Bronchial lymph node (tissue), 1 donor: ENCODE measurements around a stretch of chr6.

GRCh38 chr6:158565874-158567102 is 6.4 kb downstream of the TMEM181 start:
- PRO-cap = no peak

GRCh38 chr6:158568798-158569333 is 9.0 kb downstream of the TMEM181 start:
- PRO-cap = no peak

DNA sequence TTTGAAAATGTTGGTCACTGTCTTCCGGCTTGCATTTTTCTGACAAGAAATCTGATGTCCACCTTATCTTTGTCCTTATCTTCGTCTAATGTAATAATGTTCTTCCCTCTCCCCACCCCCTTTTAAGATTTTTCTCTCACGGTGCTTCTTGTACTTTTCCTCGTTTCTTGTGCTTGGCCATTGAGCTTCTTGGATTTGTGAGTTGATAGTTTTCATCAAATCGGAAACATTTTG is 41.7 kb downstream of the DYNLT1 start:
- PRO-cap = no peak

- PRO-cap = no peak
Observed at GRCh38 chr6:158631668-158632056, 12.9 kb downstream of the DYNLT1 start.

- PRO-cap = no peak
Observed at GRCh38 chr6:158760219-158760420, 59.0 kb downstream of the EZR start.

GRCh38 chr6:158771130-158771641 is 48.0 kb downstream of the EZR start:
- PRO-cap = no peak

GRCh38 chr6:158781042-158782042 is 37.8 kb downstream of the EZR start:
- PRO-cap = no peak

DNA sequence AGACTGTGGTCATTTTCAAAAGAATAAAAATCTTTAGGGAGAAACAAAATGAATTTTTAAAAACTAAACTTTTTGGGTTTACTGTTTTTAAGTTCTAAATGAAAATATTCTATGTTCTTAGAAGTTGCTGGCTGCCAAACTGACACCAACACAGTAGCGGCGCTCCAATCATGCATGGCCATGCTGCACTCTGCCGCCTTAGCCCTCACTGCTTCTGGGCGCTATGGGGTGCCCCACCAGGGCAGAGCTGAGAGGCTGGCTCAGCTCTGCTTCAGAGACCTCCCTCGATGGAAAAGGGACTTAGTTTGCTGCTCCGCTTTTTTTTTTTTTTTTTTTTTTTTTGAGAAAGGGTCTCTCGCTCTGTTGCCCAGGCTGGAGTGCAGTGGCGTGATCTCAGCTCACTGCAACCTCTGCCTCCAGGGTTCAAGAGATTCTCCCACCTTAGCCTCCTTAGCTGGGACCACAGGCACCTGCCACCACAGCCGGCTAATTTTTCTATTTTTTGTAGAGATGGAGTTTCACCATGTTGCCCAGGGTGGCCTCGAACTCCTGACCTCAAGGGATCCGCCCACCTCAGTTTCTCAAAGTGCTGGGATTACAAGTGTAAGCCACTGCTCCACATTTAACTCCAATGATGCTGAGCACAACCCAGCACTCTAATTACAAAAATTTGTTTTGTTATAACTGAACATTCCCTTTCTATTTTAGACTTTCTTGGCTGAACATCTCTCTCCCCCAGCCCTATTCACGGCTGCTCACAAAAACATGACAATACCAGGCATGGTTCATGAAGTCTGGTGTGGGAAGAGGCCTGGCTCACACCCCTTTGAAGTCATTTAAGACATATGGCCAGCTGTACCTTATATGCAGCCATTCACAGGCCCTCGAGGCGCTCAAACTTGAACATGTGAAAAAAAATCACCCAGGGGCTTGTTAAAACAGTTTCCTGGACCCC is 20.6 kb downstream of the EZR start:
- PRO-cap = no peak

DNA sequence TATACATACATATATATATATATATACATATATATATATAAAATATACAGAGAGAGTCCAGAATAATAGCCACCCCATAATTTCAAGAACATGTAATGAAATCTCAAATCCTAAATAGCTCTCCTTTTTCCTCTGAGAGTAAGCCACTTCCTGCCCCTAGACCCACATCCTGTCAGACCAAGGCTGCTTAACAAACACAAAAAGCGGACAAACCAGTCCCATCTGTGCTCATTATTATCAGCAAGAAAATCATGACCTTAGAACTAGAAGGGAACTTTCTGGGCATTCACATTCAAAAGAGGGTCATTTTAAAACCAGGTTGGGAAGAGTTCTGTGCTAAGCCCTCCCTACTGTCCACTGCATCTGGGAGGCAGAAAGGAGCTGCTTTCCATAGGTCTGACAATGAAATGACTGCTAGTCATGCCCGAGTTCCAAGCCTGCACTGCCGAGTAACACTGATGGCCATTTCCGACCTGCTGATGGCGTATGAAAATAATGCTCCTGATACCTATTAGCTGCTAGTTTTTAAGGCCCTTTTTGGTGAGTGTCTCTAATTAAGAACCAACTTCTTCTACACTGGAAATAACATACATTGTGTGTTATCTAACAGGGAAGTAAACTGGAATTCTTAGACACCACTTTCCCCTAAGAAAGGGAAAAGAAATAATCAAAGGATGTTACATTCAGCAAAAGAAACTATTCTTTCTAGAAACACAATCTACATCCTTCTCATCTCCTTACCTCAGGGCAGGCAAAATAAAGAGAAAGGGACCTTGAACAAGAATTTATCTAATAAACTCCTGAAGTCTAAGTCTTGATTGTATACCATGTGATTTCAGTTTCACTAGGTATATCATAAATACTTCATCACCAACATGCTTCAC is 15.3 kb downstream of the EZR start:
- PRO-cap = bidirectional peak, plus-strand start at position 193 of the sequence, minus-strand start at position 84 of the sequence; bidirectional peak, plus-strand start at position 421 of the sequence, minus-strand start at position 404 of the sequence

DNA sequence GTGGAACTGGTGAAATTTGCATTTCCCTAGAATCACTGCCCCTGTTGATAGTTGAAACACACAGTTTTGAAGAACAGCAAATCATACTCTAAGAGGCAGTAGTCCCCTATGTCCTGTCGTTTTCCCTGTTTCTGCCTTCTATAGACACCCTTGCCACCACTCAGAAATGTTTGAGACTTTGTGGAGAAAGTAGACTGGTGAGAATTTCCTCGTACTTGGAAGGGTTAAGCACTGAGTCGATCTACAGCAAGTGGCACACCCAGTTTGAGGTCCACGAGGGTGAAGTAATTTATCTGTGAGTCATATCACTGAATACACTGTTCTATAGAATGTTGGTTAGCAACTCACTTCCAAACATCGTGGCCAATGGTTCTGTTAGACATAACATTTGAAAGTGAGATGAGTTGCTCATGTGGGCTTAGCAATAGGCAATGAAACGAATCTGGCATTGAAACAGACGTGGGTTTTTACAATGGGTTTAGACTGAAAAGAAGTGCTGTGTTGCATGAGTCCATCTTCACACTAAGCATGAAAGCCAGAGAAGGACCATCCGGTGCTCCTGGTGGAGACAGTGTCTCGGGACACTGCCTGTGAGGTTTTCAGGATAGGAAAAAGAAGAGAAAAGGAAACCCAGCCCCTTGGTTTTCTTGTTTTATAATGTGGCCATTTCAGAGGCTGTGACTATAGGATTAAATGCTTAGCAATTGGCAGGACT is 30.8 kb upstream of the EZR start:
- PRO-cap = no peak

DNA sequence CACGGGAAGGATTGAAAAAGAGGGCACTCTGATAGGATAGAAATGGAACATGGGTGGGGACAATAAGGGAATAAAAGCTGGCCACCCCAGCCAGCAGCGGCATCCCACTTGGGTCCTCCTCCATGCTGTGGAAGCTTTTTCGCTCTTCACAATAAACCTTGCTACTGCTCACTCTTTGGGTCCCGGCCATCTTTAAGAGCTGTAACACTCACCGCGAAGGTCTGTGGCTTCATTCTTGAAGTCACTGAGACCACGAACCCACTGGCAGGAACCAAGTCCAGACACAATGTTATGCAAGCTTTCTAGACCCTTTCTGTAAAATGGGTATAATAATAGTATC is 48.9 kb upstream of the EZR start:
- PRO-cap = no peak

DNA sequence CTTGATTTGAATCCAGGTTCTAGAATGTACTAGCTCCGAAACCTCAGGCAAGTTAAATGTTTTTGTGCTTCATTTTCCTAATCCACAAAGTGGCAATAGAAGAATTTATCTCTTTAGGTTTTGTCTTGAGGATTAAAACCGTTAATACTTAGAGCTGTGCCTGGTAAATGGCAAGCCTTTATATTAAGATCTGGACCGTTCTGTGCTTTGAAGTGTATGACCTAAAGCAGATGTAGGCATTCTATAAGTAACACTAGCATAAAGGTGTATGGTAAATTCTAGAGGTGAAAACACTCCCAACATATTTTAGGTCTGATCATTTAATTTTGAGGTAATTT is 596 bp upstream of the RSPH3 start:
- PRO-cap = no peak

DNA sequence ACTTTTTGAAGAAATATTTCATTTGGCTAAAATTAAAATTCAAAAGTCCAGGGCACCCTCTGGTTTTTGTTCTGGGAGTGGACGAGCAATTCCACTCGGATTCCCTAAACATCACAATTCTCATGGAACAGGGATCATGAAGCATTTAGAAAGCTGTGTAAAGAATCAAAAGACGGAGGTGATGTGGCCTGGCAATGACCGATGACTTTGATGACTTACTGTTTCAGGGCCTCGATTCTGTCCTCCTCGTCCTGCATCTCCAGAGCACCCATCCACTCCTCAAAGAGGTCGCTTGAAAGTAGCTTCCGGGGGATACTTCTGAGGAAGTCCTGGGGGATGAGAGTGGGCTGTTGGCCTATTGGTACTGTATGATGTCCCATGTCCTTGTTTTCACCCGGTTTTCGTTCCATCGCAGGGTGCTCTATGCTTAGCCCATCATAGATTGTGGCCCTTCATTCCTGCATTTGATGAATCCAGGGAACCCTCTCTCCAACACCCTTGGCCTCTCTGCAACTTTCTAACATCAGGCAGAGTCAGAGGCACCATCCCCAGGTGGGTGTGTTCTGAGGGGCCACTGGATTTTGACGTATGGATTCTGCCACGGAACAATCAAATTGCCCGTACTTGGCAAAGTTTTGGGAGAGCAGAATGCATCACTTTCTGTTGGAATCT is 4.2 kb downstream of the TAGAP start:
- PRO-cap = no peak

DNA sequence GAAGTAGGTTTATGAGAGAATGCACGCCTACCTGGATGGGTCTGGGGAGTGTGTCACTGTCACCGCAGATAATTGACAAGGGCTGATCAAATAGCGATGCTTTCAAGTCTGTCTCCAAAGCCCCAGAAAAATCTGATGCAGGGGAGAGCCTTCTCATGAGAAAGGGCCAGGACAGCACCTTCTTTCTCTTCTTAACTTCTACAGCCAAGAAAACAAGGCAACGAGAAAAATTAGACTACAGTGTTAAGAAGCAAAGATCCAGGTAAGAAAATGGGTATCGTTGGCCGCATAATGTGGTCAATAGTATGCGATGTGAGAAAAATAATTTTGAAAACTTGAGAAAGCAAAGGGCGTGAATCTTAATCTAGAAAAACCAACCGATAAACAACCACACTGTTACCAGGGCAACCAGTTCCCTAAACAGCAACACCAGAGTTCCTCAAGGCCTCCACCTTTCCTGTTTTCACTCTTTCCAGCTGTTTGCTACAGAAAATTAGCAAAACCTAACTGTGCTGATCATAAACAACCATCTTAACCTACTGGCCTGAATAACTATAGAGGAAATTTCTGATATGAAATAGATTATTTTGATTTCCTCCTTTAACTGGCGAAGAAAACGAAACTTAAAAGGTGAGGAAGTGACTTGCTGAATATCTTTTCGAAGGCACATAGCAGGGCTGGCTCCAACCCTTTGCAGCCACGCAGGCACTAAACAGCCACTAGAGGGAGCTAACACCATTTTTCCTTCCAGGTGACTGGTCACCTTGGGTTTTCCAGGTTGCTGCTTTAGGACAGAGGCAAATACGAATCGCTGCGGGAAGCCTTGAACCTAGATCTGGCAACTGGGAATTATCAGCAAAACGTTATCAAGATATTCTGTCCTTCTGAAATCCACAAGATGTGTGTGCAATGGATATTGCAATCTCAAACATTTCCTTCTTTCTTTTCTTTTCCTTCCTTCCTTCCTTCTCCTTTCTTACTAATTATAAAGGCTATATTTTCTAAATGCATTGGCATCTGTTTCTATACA is 2.4 kb downstream of the TAGAP start:
- PRO-cap = unidirectional peak, plus-strand start at position 800 of the sequence

DNA sequence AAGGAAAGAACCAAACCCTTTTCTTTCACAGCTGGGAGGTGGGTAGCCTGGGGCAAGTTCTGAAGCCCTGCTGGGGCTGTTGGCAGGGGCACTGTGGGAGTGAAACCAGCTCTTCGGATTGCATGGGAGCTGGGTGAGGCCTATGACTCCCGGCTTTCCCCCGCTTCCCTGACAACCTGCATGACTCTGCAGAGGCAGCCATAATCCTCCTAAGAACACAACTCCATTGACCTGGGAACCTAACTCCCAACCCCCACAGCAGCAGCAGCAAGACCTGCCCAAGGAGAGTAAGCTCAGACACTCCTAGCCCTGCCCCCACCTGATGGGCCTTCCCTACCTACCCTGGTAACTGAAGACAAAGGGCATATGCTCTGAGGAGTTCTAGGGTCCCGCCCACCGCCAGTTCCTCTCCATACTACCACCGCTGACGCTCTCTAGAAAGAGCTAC is 37.5 kb downstream of the SOD2 start:
- PRO-cap = no peak

DNA sequence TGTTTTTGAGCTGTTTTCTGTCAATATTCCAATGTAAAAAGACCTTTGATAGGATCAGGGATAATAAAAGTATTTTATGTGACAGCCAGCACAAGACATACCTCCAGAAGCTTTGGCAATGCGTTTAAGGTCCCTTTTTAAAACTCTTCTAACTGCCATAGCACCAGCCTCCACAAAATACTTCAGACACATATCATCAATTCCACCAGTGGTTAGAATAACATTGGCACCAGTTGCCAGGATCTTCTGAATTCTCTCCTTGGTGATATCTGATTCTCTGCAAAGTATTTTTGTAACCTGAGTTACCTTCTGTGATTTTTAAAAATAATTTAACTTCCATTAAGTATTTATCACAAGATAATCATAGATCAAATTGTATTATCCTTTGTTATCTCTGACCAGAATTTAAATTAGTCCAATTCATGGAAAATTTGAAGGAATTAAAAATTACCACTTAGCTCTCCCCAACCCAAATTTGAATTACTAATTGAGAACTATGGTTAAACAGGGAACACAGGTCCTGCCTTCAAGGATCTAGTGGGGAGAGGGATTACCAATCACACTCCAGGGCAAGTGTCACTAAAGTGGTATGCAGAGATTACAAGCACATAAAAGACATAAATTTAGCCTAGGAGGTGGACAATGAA is 8.4 kb downstream of the TCP1 start:
- PRO-cap = no peak

DNA sequence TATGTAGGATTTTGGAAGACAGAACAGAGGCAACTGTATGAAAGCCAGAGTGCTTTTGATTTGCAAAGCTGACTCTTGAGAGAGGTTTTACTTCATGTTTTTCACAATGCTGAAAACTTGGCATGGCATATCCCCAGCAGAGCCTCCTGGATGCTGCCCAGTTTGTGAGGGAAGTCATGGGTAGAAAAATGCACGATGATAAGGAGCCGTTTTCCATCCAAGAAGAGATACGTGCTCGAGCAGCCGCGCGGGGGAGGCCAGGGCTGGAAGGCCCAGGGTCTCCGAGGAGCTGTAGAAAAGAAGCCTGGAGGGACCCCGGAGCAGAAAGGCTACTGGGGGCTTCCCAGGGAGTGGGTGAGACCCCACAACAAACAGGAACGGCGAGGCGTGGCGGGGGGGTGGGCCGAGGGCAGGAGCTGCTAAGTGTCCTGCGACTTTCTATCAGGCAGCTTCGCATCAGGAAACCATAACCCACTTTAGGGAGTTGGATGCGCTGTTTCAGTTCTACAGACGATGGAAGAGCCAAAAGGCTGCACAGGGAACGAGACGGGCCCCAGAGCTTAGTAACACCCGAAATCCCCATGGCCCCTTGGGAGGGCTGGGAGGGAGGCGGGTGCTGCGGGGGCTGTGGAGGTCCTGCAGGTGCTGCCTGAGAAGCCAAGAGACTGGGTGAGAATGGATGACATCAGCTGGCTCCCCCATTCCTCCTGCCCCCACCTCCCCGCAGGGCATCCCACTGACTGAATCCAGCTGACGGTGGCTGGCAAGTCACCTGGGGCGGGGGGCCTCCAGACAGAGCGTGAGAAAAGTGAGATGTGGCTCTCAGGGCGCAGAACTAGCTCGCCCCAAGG is 36.5 kb downstream of the PNLDC1 start:
- PRO-cap = unidirectional peak, plus-strand start at position 228 of the sequence; unidirectional peak, plus-strand start at position 660 of the sequence

- PRO-cap = no peak
Observed at GRCh38 chr6:159991066-159991749, 22.3 kb downstream of the IGF2R start.

DNA sequence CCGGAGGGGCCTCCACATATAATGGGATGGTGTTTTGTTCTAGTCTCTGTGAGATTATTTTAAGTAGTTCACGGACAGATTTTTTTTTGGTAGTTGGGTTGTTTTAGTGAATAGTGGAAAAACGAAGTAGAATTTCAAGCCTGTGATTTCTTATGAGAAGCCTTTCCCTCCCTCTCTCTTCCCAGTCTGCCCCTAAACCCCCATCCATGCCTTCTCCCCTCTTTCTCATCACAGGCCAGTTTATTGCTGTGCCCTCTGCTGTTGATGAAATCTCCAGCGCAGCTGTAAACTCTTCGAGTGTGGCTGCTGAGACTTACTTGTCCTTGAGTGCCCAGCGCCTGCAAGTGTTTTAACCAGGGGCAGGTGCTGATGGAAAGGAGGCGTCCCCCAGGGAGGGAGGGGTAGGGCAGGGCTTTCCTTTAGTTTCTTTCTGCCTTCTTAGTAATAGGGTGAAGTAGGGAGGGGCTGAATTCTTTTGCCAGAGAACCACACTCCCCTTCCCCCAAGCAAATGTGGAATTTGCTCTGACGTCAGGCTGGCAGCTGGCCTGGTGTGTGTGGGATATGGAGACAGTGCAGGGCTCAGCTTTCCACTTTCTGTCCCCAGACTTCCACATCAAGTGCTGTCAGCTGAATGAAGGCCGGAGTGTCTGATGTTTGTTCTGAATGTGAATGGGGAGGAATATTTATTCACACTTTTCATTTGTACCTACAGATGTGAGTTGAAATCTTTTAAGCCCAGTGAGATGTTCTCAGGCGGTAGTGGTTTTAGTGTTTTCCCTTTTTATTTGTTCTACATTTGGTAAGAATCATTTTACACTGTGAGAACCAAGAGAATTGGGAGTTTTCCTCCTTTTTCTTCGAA is 61.2 kb downstream of the IGF2R start:
- PRO-cap = no peak

DNA sequence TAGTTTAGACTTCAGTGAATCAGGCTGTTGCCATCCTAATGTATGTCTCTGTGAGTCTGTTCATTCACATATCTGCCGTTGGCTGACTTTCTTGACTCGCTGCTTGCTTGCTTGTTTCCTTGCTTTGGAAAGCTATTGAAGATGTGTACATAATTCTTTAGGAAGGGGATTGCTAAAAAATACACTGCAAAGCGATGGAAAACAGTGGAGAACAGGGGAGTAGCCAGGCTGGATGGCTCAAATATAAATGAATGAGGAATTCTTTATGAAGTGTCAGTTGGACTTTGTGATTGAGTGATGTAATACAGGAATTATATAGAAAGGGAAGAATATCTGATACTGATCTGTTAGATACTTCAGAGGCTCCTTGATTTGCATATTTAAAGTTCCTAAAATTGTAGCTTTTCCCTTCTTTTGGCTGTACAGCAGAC is 25.9 kb upstream of the SLC22A1 start:
- PRO-cap = no peak